Parotid gland (tissue), 1 donor: ENCODE measurements around a stretch of chr1.

GRCh38 chr1:201481023-201481334, 12.0 kb upstream of the PHLDA3 start:
- PRO-cap, result no peak

- PRO-cap, result no peak
These were observed 7.0 kb downstream of the CSRP1 start for GRCh38 chr1:201499997-201500282.

GRCh38 chr1:201500283-201500560, 6.7 kb downstream of the CSRP1 start:
- PRO-cap, result no peak

DNA sequence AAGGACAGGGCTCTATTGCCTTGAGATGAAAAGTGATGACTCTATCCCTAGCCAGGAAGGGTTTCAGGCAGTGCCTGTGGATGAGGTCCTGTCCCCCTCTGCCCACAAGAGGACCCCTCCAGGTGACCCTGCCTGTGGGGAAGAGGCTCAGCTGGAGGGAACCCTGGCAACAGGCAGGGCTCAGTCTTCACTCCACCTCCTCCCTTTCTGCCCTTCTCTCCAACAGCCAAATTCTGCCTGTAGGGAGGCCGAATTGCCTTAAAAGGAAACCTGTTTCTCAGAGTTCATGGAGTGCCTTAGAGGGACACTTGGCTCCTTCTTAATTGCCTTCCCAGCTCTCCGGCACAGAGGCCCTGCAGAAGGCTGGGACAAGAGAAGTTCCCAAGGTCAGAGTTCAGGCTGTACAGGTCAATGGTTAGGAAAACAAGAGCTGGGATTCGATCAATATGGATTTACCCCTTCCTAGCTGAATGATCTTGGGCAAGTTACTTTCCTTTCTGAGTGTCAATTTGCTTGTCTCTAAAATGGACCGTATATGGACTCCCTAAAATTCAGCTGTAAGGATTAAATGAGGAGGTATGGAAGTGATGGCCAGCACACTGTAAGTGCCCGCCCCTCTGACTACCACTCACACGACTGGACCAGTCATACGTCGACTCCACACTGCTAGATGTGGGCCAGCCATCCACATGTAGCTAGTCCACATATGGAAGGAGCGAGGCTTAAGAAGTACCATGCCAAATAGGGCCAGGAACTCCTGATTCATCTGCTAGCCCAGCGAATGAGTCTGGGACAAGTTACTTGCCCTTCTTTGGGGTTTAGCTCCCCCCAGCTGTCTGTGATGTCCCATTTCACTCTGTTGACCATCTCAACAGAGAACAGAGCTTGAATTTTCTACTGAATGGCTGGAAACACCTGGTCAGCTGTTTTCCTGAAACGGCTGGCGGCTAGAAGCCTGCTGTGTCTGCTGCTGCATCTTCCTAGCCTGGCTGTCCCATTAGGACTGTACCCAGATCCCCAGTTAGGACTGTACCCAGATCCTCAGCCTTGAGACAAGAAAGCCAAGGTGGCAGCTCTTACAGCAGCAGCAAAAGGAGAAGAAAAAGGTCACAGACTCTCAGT, 6.0 kb downstream of the CSRP1 start:
- PRO-cap, result no peak

DNA sequence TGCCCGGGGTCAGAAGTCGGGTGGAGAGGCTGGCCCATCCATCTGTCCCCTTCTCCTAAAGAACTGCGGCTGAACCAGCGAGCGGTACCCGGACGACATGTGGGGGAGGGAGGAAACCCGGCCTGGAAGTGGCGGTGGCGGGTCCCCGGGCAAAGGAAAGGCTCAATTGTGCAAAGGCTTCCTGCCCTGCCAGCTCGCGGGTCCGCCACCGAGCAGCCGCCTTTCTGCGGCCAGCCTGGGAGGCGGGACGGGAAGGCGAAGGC, 410 bp upstream of the NAV1 start:
- PRO-cap, result bidirectional peak, plus-strand start outside the sequence, minus-strand start at position 65 of the sequence

DNA sequence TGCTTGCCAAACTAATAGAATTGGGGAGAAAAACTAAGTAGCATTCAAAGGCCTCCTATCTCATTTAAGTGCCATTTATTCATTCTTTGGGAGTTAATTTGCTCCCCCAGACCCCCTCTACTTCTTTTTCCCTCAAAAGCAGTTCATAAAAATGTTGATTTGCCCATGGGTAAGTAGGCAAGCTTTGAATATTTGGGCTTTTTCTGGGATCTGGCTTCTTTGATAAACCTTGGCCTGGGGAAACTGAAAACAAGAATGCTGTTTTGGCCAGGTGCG, 2.3 kb downstream of the NAV1 start:
- PRO-cap, result no peak

- PRO-cap, result no peak
These were observed 88.8 kb upstream of the IPO9 start for GRCh38 chr1:201740164-201740487.

DNA sequence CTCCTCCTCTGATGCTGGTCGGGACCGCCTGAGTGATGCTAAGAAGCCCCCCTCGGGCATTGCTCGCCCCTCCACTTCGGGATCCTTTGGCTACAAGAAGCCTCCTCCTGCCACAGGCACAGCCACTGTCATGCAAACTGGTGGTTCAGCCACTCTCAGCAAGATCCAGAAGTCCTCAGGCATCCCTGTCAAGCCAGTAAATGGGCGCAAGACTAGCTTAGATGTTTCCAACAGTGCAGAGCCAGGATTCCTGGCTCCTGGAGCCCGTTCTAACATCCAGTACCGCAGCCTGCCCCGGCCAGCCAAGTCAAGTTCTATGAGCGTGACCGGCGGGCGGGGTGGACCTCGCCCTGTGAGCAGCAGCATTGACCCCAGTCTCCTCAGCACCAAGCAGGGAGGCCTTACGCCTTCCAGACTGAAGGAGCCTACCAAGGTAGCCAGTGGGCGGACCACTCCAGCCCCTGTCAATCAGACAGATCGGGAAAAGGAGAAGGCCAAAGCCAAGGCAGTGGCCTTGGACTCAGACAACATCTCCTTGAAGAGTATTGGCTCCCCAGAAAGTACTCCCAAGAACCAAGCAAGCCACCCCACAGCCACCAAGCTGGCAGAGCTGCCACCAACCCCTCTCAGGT, 46.6 kb upstream of the IPO9 start:
- PRO-cap, result no peak

DNA sequence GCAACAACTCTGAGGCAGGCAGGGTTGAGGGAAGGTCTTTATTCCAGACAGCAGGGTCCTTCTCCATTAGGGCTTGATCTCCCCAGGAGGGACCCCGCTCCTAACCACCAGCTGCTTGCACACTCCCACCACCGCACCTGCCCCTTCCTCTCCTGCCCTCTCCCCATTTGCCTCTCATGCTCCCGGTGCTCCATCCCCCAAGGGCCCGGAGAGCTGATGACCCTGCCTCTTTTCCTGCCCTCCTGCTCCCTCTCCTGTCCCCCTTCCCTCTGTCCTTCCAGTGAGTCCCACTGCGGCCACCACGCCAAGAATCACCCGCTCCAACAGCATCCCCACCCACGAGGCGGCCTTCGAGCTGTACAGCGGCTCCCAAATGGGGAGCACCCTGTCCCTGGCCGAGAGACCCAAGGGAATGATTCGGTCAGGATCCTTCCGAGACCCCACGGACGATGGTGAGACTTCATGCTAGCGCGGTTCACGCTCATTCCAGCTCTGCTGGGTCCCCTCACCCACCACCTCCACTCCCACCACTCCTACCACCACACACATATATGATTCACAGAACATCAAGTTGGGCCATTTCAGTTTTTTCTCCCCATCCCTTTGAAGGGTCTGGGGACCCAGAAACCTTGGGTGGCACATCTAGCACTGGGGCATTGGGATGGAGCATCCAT, 40.6 kb upstream of the IPO9 start:
- PRO-cap, result no peak

- PRO-cap, result no peak
These were observed 26.8 kb downstream of the SHISA4 start for GRCh38 chr1:201915278-201916022.

DNA sequence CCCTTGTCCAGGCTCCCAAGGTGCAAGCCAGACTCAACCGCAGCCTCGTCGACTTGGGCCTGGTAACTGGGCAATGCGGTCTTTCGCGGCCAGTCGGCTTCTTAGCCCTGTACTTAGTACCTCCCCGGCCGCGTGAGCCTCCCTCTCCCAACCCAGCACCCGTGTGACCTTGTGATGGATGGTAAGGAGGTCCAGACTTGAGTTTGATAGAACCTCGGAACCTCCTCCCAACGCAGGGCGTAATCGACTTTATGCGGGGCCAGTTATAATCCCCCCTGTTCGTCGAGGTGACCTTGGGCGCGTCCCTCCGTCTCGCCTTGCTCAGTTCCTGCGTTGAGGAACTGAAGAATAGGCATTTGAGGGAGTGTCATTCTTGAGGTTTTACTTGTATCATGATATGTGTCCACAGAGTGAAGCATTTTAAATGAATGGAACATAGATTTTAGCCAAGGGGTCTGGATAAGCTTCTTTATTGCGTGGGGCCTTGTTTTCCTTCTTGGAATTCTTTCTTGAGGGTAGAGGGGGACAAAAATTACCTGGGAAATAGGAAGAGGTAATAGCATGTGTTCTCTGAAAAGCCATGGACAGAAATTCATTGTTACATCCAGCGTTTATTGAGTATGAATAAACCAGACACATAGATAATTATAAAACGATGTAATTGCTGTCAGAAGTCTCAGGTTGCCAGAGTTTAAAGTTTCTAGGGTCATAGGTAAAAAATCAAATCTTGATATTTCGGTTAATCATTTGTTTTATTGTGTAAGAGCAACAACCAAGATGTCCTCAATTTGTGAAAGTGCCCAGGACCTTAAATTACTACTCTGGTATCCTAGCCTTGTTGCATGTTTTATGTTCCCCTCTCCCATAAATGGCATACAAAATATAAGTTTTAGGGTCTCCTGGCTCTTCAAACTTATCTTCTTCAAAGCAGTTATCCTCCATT, 579 bp downstream of the TIMM17A start:
- PRO-cap, result no peak

DNA sequence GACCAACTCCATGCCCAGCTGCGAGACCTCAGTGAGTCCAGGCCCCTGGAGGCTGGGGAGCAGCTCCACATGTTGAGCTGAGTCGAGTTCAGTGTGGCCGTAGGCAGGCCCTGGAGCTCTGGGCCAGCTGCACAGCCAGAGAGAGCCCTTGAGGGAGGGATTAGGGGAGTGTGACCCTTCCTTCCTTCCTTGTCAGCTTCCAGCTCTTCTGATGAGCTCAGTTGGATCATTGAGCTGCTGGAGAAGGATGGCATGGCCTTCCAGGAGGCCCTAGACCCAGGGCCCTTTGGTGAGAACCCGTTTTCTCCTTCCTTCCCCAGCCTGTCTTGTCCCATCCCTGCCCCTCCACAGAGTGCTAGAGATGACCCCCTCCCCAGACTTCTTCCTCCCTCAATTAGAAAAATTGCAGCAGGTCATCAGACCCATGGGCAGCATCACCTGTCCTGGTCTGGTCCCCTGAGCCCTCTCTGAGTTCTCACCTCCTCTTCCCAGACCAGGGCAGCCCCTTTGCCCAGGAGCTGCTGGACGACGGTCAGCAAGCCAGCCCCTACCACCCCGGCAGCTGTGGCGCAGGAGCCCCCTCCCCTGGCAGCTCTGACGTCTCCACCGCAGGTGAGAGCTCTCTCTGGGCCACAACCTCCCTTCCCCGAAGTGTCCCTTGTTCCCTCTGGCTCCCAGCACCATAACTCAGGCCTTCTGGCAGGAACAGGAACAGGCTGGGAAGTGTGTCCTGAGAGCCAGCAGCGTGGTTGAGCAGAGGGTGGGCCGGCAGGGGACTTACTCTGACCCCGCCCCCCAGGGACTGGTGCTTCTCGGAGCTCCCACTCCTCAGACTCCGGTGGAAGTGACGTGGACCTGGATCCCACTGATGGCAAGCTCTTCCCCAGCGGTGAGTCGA, 2.0 kb downstream of the ELF3 start:
- PRO-cap, result no peak

DNA sequence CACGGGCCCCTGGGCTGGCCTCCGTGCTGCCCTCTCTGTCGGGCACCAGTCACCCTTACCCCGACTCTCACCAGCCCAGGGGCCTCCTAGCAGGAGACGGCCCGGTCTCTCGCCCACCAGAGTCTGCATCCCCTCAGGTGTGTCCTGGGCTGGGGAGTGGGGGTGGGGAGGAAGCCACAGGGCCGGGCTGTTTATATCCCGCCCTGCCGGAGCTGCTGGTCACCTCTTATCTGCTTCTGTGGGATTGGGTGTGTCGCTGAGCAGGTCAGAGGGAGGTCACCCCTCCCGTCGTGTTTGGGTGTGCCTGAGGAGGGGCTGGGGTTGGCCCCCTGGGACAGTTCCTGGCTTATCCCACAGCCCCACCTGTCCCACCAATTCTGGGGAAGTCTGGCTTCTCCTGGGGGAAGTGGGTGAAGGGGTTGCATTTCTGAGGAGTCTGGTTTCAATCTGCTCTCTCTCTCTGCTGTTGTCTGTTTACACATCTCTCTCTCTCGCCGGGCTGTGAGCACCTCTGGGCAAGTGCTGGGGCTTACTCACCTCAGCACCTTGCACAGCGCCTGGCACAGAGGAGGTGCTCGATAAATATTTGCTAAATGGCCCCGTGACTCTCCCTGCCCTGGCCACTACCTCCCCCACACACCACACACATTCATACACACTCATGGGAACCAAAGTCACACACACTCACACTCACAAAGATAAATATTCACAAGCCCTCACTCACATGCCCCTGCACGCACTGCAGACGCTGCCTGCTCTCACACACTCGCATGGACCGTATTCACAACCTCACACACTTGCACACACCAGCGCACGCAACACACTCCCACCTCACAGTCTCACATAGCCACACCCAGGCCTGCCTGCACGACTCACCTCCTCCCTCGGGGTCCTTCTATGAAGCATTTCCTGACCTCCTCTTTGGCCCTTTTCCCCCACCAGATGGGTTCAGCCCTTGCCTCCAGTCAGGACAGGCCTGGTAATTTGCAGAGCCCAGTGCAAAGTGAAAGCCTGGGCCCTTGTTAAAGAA, 8.3 kb downstream of the ELF3 start:
- PRO-cap, result no peak

- PRO-cap, result no peak
These were observed 12.6 kb downstream of the ELF3 start for GRCh38 chr1:202022747-202023683.

DNA sequence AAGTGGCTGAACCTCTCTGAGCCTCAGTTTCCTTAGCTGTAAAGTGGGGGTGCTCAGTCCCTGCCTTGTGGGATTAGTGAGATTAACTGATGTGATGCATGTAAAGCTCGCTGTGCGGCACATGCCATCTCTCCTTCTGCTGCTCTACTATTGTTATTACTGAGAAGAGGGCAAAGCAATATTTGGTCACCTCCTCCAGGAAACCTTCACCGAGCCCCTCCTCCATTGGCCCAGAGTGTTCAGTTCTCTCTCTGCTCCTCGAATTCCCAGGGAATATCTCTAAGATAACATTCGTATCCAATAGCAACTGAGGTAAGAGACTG, 31.7 kb downstream of the ELF3 start:
- PRO-cap, result no peak

DNA sequence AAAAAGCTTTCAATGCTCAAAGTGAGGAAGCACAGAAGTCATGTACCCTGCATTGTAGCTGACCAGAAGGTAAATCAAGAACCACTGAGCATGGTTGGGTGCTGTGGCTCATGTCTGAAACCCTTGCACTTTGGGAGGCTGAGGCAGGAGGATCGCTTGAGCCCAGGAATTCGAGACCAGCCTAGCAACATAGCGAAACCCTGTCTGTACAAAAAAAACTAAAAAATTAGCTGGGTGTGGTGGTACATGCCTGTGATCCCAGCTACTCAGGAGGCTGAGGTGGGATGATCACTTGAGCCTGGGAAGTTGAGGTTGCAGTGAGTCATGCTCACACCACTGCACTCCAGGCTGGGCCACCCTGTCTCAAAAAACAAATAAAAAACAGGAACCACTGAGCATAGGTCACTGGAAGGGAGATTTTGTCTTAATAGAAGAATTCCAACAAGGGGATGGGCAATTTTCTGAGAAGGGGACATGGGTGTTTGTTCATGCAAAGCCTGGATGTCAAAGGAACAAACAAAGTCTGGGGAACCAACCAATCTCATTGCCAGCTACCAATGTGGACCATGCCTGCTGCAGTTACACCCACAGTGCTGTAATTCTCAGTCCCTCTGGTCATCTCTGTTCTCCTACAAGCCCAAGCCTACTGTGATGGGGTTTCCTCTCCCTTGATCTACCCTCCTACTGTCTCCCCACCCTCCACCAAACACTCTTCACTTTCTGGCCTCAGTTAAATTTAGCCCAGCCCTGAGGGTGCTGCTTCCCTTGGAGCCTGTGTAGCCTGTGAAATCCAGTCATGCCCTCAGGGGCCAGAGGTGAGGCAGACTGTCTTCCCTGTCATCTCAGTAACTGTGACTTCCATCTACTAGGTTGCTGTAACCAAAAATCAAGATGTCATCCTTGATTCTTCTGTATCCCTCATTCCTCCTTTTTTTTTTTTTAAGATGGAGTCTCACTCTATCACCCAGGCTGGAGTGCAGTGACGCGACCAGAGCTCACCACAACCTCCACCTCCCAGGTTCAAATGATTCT, 47.9 kb downstream of the ELF3 start:
- PRO-cap, result no peak

- PRO-cap, result no peak
These were observed 5.4 kb downstream of the GPR37L1 start for GRCh38 chr1:202128083-202128536.

DNA sequence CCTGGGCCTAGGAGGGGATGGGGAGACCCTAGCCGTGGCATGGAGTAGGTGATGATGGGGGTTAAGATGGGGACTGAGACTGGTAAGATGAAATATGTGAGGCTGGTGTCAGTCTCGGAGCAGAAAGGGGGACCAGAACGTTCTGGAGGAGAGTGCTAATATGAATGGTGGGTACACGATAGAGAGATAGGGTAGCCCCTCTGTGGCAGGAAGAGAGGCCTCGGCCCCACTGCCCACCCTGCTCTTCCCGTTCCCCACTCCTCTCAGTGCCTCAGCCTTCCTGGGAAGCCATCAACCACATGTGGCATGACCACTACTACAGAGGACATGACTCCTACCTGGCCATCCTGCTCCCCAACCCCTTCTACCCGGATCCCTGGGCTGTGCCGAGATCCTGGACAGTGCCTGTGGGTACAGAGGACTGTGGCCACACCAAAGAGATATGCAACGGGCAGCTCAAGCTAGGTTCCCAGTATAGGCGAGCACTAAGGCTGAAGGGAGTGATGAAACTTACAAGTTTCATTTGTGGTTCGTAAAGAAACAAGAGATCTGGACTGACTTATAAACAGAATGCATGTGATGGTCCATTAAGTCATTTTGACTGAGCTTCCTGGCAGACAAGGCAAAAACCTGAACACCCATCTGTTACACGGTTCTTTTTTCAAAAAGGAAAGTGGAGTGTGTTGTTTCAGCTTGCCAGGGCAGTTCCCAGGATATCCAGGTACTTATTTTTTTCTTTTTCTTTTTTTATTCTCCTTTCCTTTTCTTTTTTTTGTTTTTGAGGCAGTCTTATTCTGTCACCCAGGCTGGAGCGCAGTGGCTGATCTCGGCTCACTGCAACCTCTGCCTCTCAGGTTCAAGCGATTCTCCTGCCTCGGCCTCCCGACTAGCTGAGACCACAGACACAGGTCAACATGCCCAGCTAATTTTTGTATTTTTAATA, 14.4 kb upstream of the LGR6 start:
- PRO-cap, result no peak

- PRO-cap, result no peak
These were observed 7.9 kb downstream of the UBE2T start for GRCh38 chr1:202333710-202334385.

DNA sequence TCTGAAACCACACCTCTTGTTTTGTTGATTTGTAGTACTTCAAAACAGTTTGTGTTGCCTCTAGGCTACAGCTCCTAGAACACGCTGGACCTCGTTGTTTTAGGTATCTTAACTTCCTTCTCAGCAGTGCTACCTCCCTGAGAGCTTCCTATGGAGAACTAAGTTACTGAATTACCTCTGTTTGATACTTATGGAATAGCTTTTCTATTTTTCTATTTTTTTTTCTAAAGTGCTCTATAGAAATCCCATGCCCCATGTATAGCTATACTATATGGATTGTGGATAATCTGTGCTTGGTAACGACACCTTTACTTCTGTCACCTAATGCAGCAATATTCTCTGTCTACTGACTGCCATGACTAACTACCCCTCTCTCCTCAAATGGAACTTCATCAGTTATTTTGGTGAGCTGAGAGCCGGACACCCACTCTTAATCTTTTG, 1.1 kb downstream of the PPP1R12B start:
- PRO-cap, result no peak